ENCODE results near the gene SNRPB2.

DNA sequence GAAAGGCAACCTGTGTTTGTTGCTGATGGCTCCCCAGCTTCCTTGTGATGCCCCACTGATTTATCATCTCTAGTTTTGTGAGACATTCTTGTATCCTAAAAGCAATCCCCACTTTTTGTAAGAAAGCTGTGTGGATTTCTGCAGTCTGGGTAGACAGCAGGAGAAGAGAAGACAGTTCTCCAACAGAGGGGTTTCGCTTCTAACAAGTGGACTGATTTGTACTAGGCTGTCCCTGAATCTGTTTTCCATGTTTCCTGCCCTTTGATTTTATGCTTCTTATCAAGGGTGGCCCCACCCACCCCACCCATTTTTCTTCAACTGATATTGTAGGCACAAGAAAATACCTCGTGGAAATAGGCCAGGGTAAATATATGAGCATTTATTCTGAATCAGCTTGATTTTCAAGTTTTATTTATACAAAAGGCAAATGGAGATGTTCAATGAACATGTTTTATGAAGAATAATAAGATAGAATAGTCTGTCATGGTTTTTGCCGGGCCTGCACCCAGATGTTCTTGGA is 25.7 kb upstream of the JAG1 start:
- PRO-cap, result unidirectional peak, minus-strand start at position 213 of the sequence; unidirectional peak, minus-strand start at position 240 of the sequence
- RAMPAGE, long total RNA, 4 experiments, result no peak in any of the 4 experiments

DNA sequence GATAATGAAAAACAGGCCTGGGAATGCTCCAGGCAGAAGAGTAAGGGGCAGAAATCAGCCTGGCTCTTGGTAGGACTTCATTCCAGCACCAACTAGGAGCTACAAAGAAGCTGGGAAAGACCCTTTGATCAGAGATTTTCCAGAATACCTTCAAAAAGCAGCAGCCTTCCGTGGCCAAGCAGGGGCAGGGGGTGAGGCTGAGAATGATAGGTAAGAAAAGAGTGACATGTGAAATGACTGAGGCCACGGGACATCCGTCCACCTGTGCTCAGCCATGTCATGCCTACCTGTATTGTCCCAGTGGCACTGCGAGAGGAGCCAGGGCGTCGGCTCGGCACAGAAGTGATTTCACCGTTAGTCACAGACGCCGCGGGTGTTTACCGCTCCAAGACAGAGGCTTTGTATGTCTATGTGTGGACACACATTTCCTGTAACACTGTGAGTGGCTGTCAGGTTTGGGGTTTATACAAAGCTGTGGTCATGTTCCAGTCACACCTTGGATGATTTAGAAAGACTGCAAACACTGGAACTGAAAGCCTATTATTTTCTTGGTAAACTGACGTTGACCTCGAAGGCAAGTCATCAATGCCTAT is 32.0 kb upstream of the JAG1 start:
- PRO-cap, result no peak
- RAMPAGE, long total RNA, 4 experiments, result no peak in any of the 4 experiments

- PRO-cap, result no peak
- RAMPAGE, long total RNA, 4 experiments, result no peak in any of the 4 experiments
Measured at GRCh38 chr20:10994642-10995098, 320.9 kb upstream of the JAG1 start.

DNA sequence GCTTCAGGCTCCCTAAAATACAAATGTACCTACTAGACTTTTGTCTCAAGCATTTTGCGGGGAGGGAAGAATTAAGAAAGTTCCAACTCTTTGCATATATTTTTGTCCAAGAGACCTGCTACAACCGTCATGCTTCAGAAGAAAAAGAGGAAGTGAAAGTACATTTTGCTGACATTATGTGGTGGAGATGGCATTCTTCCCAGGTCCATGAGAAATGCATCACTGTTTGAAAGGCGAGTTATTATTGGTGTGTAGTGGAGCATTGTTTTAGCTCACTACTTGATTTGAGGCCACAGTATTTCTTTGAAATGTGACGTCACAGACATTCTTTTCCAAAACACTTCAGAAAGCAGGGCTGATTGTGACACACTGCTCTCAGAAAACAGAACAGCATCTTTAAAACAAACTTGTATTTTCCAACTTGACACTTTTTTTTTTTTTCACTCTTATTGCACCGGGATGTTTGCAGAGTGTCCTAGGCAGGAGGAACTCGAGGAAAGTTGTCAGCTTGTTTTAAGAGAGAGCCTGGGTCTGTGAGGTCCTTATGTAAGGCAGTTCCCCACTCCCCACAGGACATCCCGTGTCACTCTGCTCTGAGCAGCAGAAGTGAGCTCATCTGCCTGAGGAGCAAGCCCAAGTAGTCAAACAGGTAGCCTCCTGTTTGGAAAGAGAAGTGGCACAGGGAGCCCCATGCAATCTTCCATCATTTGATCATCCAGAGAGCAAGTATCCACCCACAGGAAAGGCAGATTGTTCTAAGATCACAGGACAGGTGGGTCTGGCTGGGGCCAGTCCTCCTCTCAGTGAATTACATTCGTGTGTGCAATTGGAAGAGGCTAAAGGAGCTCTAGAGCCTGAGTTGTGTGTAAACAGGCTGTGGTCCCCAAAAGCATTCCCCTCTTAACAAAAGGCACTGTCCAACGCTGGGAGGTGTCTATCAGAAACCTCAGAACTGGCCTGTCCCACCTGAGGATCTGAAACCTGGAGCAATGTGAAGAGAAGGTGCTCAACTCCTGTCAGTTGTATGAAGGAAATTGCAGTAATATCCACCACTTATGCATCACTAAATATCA is 1.2 kb downstream of the SPTLC3 start:
- PRO-cap, result unidirectional peak, minus-strand start at position 149 of the sequence
- RAMPAGE, long total RNA, 4 experiments, result no peak in any of the 4 experiments

- PRO-cap, result no peak
- RAMPAGE, long total RNA, 4 experiments, result no peak in any of the 4 experiments
Measured at GRCh38 chr20:13230698-13231334, 9.7 kb downstream of the ISM1 start.

- PRO-cap, result no peak
- RAMPAGE, long total RNA, 4 experiments, result no peak in any of the 4 experiments
Measured at GRCh38 chr20:13240796-13241691, 20.0 kb downstream of the ISM1 start.

DNA sequence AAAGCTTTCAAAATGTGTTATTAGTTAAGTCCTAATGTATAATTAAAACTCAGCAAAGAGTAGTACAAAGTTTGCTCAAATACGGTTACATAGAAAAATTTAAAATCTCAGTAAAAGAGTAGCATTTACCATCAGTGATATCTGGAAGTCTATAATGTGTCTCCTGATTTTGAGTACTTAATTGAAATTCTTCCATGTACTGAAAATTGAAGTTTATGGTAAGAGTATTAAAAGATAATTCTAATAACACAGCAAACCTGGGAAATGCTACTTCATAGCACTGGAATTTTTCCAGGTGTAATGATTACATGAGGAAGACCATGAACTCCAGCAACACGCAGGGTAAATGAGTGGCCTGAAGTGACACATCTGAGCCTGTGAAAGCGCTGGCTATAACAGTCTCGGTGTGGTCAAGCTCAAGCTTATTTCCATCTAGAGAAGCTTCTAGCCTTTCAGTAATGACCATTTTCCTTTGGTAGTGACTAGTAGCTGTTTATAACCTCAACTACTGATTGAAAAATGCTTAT is 203.2 kb downstream of the ISM1 start:
- PRO-cap, result no peak
- RAMPAGE, long total RNA, 4 experiments, result no peak in any of the 4 experiments

- PRO-cap, result unidirectional peak, plus-strand start at chr20:13430485
- RAMPAGE, long total RNA, 4 experiments, result no peak in any of the 4 experiments
Measured at GRCh38 chr20:13430122-13430665, 208.5 kb downstream of the TASP1 start.

GRCh38 chr20:13459775-13460612 is 178.7 kb downstream of the TASP1 start:
- PRO-cap, result no peak
- RAMPAGE, long total RNA, 4 experiments, result start-site peak on the minus strand in 2 of 4 experiments, at chr20:13459847-13460467 at its widest, 5 to 16 reads per replicate

DNA sequence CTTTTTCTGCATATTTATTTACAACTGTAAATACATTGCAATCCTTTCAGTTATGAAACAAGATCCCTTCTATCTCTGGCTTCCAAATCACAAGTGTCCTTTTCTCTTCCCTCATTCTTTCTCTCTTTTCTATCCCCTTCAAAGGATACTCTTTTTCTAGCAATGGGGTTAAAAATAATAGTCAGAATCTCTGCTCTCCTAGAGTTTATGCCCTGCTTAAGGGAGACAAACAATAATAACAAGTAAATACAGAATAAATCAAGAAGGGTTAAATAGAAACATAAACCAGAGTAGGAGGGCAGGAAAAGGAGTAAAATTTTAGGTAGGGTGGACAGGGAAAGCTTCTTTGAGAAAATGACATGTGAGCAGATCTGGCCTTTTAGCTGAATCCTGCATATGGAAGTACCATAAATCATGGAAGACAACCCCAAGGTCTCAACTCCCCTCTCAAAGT is 167.8 kb downstream of the TASP1 start:
- PRO-cap, result no peak
- RAMPAGE, long total RNA, 4 experiments, result start-site peak on the minus strand in 2 of 4 experiments, centred at positions 111 to 201 of the sequence, 13 to 16 reads per replicate

GRCh38 chr20:14226689-14227399 is 110.6 kb downstream of the FLRT3 start:
- PRO-cap, result no peak
- RAMPAGE, long total RNA, 4 experiments, result no peak in any of the 4 experiments

DNA sequence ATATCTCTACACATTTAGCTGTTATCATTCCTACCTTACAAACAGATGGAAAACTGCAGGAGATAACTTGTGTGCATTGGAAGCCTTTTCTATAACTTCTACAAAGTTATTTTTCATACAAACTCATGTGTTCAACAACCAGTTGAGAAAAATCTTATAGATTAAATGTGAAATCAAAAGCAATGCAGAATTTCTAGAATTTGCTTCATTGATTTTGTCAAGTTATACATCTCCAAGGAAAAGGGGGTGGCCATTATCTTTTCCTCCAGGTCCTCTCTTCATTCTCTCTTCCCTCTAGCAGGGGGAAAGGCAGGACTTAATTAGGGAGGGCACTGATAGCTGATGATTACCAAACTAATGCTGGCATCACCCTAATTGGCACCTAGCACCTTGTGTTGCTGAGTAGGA is 971.7 kb upstream of the FLRT3 start:
- PRO-cap, result no peak
- RAMPAGE, long total RNA, 4 experiments, result no peak in any of the 4 experiments

DNA sequence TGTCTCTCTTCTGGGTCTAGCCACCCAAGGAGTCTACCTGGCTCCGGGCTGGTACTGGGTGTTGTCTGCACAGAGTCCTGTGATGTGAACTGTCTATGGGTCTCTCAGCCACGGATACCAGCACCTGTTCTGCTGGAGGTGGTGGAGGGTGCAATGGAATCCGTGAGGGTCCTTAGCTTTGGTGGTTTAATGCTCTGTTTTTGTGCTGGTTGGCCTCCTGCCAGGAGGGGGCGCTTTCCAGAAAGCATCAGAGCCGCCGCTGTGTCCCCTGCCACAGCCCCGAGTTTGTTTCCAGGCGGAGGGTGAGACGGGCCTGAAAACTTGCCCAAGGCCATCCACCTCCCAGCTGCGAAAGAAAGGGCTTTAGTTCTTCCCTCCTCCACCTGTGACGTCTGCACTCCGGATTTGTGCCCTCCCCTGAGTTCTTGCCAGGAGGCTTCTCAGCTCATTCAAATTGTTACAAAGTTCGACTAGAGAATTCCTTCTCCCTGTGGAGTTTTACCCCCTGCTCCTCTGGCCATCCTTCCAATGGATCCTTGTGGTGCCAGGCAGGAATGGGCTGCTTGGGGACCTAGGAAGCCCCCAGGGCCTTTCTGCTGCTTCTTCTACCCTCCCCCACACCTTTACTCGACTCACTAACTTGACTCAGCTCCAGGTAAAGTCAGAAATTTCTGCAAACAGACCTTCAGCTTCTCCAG is 873.8 kb downstream of the KIF16B start:
- PRO-cap, result no peak
- RAMPAGE, long total RNA, 4 experiments, result no peak in any of the 4 experiments

DNA sequence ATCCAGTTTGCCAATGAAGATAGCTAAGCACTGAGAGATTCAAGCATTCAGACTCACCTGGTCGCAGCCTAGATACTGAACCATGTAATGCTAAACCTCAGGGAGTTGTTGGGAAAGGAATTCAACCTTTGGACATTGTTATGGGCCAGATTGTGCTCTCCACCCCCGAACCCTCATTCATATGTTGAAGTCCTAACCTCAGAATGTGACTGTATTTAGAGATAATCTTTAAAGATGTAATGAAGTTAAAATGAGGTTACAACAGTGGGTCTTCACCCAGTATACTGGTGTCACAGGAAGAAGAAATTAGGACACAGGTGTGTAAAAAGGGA is 13.9 kb upstream of the KIF16B start:
- PRO-cap, result unidirectional peak, minus-strand start at position 77 of the sequence
- RAMPAGE, long total RNA, 4 experiments, result no peak in any of the 4 experiments

DNA sequence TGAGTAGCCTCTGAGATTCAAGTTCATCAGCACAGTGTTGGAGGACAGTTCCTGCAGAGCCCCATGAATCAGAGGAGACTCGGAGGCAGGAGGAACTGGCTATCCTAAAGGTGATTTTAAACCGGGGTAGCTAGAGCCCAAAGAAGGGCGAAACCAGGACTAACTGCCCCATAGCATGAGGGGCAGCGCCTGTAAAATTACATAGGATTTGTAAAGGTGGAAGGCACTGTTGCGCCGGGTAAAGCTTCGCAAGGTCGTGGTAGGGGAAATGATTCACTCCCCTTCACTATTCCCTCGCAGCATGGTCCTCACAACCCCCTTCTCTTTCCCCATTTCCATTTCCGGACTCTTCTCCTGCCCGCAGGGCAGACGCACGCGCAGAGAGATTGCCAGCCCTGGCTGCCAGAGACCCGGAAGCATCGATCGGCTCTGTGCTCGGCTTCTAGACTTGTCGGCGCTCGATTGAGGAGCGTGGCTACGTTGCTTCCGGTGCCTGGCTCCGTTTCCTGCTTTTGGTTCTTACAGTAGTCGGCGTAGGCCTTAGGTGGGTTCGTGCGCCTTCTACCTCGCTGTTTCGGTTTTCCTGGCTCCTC is at the start of gene SNRPB2:
SNRPB2 (plus strand) TSS at position 506 of the 593 bp plus-strand sequence.
- PRO-cap, result bidirectional peak, plus-strand start at position 527 of the sequence, minus-strand start at position 377 of the sequence
- RAMPAGE, long total RNA, 4 experiments, result start-site peak on the plus strand in 4 of 4 experiments, centred at positions 507 to 518 of the sequence, 18 to 379 reads per replicate

- PRO-cap, result no peak
- RAMPAGE, long total RNA, 4 experiments, result no peak in any of the 4 experiments
Measured at GRCh38 chr20:17202525-17203218, 24.2 kb upstream of the PCSK2 start.

- PRO-cap, result no peak
- RAMPAGE, long total RNA, 4 experiments, result no peak in any of the 4 experiments
Measured at GRCh38 chr20:17228554-17229068, 1.8 kb downstream of the PCSK2 start.

- PRO-cap, result no peak
- RAMPAGE, long total RNA, 4 experiments, result no peak in any of the 4 experiments
Measured at GRCh38 chr20:17431442-17431927, 99.7 kb downstream of the BFSP1 start.

DNA sequence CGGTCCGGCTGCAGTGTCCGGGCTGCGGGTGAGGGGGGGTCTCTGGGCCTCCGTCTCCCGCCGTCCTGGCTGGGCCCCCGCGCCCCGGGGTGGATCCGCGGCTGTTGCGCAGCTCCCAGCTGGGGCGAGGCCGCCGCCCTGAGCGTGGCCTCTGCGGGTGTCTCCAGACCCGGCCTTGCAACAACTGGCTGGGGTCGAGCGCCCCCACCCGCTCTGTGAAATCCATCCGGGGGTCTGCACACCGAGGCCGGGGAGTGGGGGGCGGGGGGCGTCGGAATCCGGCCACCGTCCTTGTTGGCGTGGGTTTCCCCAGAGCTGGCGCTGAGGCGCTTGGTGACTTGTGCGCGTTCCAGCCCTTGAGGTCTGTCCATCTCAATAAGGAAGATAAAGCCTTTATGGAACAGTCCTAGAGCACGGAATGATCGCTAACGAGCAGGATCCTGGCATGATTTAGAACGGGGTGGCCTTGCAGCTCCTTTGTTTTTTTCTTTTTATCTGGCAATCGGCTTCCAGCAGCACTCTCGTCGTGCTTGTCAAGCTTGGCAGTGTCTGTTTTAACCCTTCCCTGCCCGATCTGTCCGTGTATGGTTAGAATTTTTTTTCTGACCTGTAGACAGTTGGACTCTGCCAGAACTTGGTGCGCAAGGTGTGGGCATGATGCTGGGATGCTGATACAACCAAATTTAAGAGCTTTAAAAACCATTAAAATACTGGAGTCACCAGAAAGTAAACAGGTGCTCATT is 622 bp downstream of the DSTN start:
- PRO-cap, result bidirectional peak, plus-strand start at position 396 of the sequence, minus-strand start at position 365 of the sequence
- RAMPAGE, long total RNA, 4 experiments, result no peak in any of the 4 experiments

DNA sequence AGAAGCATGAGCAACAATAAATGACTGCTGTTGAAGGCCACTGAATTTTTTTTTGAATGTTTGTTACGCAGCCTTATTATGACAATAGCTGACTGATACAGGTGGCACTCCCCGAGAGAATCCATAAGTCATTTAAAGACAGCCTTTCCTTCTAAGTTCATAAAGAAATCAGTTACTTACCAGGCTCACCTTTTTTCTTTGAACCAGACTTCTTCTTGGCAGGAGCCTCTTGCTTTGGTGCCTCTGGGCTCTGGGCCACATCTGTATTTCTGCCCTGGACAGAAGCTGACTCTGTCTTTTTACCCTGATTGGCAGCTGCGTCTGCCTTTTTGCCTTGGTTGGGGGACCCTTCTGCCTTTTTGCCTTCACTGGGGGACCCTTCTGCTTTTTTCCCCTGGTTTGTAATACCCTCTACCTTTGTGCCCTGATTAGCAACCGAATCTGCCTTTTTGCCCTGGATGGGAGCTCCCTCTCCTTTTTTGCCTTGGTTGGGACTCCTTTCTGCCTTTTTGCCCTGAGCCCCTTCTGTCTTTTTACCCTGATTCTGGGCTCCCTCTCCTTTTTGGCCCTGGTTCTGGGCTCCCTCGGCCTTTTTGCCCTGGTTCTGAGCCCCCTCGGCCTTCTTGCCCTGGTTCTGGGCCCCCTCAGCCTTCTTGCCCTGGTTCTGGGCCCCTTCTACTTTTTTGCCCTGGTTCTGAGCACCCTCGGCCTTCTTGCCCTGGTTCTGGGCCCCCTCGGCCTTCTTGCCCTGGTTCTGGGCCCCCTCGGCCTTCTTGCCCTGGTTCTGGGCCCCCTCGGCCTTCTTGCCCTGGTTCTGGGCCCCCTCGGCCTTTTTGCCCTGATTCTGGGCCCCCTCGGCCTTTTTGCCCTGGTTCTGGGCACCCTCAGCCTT is 23.4 kb downstream of the RRBP1 start:
- PRO-cap, result no peak
- RAMPAGE, long total RNA, 4 experiments, result no peak in any of the 4 experiments